ENCODE measurements around the gene VAMP8.

DNA sequence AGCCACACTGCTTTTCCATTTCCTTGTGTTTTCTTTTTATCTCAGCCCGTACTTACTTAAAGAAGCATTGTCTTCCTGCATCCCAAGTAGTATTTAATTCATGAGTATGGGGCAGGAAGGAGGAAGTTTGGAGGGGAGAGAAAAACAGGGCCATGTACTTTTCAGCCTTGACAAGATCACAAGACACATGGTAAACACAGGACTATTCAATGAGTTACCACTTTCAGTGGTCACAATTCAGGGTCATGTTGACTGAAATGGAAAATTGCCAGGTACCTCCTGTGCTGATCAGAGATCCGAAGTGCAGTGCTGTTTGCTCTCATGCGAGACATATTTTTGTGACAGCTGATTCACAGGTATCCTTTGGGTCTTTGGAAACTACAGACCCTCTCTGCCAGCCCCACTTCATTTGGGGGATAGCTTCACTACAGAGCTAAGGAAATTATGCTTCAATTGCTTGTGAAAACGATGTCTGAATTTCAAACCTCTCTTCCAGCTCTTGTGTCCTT is 44.3 kb downstream of the EVA1A start:
- PRO-cap, 10 experiments: no peak in any of the 10 experiments

GRCh38 chr2:75522500-75522988 is 38.2 kb downstream of the EVA1A start:
- PRO-cap, 10 experiments: no peak in any of the 10 experiments

- PRO-cap, 10 experiments: no peak in any of the 10 experiments
Observed at GRCh38 chr2:77513213-77513723, 8.9 kb downstream of the LRRTM4 start.

- PRO-cap, 10 experiments: peak in 1 of 10 experiments; most common plus-strand start chr2:81212966 (in 1)
Observed at GRCh38 chr2:81212735-81213202, 908.2 kb upstream of the LRRTM1 start.

- PRO-cap, 10 experiments: peak in 2 of 10 experiments; most common plus-strand start chr2:82780373 (in 2)
Observed at GRCh38 chr2:82780108-82780477, 1679.0 kb downstream of the SUCLG1 start.

- PRO-cap, 10 experiments: no peak in any of the 10 experiments
Observed at GRCh38 chr2:82790272-82791153, 1668.6 kb downstream of the SUCLG1 start.

DNA sequence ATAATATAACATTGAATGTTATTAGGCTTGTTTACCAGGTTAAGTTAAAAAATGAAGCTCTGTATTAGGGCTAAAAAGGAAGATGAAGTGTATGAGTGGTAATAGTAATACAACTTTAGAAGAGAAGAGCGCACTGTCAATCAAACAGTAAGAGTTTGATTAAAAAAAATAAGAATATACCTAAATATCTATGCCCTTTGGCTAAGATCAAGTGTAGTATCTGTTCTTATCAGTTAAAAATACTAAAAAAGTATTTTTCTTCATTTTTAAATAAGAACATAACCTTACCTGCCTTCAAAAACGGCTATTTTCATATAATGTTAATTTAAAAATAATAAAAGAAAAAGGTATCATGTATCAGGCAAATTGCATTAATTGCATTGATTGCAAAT is 1647.6 kb downstream of the SUCLG1 start:
- PRO-cap, 10 experiments: no peak in any of the 10 experiments

- PRO-cap, 10 experiments: peak in 3 of 10 experiments; most common minus-strand start chr2:84459830 (in 3)
Observed at GRCh38 chr2:84459692-84459984, 558 bp upstream of the SUCLG1 start.

DNA sequence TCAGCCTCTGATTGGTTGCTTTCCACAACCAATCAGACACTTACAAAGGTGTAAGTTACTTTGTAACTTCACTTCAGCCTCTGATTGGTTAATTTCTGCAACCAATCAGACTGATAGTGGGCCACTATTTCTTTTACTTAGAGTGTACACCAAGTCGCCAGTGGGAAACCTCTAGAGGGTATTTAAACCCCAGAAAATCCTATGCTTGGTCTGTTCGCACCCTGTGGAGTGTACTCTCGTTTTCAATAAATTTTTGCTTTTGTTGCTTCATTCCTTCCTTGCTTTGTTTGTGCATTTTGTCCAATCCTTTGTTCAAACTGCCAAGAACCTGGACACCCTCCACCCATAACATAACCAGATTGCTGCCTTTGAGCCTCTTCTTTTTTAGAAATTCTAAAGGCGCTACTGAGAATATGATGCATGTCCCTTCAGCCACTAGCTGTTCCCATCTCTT is 19.5 kb downstream of the TMSB10 start:
- PRO-cap, 10 experiments: no peak in any of the 10 experiments

DNA sequence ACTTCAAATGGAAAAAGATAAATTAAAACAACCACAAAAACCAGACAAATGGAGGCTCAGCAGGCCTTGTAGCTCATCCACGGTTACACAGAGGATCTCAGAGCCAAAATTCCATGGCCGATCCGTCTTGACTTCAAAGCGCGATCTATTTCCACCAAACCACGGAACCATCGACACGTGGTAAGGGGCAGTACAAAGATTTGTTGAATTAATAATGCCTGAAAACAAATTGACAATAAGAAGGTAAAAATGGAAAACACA is 1.0 kb upstream of the KCMF1 start:
- PRO-cap, 10 experiments: no peak in any of the 10 experiments

DNA sequence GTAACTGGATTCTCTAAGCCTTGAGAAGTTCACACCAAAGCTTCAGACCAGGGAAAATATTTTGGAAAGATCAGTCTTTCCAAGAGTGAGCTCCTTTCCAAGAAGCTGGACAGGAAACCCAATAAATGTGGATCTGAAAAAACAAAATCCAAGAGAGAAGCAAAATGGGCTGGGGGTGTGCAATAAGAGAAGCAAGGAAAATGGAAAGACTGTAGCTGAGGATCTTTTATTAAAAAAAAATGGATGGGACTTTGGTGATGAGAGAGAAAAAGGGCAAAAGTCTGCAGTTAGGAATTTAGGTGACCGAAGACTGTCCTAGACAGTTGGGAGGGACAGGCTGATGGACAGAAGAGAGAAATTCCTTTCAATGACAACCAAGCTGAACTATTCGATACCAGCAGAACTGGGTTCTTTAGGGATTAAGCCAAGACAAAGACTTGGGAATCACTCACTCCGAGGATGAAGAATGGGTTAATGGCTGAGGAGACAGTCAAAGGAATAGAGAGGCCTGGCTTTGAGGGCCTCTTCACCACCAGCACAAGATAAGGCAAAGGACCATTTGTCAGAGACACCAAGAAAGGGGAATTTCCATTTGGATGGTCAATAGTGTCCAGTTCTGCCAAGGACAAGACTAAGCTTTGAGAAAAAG is 7.4 kb downstream of the TGOLN2 start:
- PRO-cap, 10 experiments: no peak in any of the 10 experiments

- PRO-cap, 10 experiments: peak in 7 of 10 experiments; most common plus-strand start chr2:85396756 (in 1); most common minus-strand start chr2:85396770 (in 7)
Observed at GRCh38 chr2:85396558-85397501, 13.3 kb downstream of the CAPG start.

DNA sequence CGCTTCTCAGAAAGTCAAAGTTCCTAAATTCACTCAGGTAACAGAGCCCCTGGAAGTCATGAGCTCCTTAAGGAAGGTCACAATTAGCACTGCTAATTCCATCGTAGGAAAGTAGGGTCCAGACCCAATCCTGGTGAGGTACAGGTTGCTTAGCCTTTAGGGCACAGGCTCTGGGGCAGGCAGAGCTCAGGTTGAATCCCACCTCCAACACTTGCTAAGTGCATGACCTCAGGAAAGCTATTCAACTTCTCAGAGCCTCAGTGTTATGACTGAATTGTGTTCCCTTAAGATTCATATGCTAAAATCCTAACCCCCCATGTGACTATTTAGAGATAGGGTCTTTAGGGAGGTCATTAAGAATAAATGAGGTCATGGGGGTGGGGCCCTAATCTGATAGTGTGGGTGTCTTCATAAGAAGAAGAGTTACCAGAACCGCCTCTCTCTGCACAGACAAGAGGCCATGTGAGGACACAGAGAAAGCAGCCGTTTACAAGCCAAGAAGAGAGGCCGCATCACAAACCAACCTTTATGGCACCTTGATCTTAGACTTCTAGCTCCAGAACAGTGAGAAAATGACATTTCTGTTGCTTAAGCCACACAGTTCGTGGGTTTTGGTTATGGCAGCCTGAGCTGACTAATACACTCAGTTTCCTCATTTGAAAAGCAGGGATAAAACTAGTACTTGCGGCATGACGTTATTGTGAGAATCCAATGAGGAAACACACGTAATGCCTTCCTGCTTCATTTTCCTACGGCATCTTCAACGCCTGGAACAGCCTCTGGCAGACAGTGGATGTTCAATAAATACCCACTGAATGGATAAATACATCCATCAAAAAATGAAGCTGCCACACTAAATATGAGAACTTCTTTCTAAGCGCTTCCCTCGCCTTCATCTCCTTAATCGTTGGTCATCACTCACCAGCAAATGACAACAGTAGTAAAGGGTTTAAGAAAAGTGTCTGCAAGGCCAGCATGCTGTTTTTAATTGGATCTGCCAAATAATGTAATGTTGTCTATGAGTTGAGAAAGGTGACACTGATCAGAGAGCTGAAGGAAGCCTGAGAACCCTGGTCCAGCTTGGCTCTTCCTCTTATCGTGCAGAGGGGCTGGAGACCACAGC is 10.0 kb downstream of the SH2D6 start:
- PRO-cap, 10 experiments: no peak in any of the 10 experiments

DNA sequence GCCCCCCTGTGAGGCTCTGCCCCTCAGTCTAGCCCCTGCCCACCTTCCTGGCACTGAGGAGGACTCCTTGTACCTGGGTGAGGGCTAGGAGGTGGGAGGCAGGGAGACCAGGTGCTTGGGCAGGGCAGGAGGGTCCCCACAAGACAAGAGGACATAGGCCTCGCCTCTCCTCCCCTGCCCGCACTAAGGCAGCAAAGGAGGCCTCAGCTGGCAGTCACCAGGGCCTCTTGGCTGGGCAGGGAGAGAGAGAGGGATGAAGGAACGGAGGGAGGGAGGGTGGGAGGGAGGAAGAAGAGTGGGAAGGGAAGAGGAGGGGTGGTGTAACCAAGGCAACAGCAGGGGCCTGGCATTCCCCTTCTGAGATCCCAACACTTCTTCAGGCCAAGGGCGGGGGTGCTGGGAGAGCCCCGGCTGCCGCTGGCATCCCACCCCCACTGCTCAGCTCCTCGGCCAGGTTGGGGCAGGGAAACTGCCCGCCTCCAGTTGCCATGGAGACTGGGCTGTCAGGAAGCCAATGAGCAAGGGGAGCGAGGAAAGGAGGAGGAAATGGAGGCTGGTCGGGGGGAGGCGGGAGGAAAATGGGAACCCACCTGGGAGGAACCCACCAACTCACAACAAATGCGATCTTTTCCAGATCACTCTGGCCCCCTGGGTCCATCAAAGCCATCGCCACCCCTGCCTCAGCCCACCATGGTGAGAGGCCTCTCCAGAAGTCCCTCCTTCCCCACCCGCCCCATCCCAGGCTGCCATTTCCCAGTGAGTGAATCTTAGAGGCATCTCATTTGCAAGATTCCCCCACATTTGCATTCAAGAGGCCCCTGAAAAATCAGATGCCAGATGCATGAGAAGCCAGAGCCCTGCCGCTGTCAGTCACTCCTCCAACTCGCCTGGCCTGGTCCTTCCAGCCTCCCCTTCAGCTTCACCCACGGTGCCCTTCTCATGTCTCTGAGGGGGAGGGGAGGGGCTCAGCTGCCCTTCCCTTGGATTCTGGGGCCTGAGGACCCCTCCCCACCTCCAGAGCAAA is 12.4 kb downstream of the SH2D6 start:
- PRO-cap, 10 experiments: no peak in any of the 10 experiments

DNA sequence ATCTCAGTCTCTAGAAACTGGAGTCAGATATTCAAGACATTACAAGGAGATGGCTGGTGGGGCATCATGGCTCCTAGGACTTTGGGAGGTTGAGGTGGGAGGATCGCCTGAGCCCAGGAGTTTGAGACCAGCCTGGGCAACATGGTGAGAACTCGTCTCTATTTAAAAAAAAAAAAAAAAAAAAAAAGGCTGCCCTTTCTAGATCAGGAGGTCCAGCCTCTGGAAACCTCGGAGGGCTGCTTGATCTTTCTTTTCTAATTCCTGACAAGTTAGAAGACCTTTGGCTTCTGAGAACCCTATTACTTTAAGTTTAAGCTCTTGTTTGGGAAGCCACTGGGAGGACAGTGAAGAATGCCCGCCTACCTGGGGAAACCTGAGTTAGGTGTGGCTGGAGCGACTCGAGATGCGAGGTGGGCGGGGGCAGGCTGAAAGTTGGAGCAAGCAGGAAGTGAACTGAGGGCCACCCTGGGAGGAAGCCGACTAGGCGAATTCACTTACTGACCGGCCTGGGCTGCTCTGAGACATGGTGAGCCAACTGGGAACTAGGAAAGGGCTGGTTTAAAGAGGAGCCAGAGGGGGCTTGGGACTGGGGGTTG is at the start of gene VAMP8:
Gene VAMP8, plus strand, starts transcription at position 463 of the 596 bp plus-strand sequence.
- PRO-cap, 10 experiments: peak in 9 of 10 experiments; most common plus-strand start position 460 of the sequence (in 8); most common minus-strand start position 346 of the sequence (in 6)

GRCh38 chr2:85589161-85589600 is 5.0 kb downstream of the VAMP5 start:
- PRO-cap, 10 experiments: no peak in any of the 10 experiments

- PRO-cap, 10 experiments: no peak in any of the 10 experiments
Observed at GRCh38 chr2:85590378-85590978, 5.1 kb upstream of the RNF181 start.

DNA sequence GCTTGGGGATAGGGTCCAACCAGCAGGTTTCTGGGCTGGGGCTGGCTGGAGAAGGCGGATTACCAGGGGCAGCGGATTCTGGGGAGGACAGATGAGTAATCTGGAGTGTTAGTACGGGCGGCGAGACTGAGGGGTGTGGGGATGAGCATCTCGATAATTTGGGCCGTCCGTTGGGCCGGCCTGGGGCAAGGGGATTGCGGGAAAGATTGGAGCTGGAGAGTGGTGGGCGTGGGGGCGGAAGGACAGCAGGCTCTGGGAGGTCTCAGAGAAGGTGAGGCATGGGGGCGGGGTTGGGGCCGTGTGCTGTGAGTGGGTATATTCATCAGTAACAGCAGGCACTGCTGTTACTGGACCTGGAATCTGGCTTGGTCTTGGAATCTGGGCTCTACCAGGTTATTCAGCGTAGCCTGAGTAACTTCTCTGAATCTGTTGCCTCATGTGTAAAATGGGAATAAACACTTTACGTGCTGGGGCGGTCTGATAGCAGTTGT is 363 bp downstream of the RNF181 start:
- PRO-cap, 10 experiments: no peak in any of the 10 experiments

- PRO-cap, 10 experiments: peak in 1 of 10 experiments; most common plus-strand start chr2:85599866 (in 1)
Observed at GRCh38 chr2:85599391-85600190, 2.9 kb downstream of the TMEM150A start.

- PRO-cap, 10 experiments: no peak in any of the 10 experiments
Observed at GRCh38 chr2:85605441-85606688, 3.4 kb upstream of the TMEM150A start.